Skeletal muscle cell (primary cell): ENCODE measurements around a stretch of chr11.

GRCh38 chr11:9535449-9535838 is 38.0 kb upstream of the WEE1 start:
- RRBS = no CpG with 5 or more reads among the region's 5 CpGs

- RRBS = no CpG with 5 or more reads among the region's 2 CpGs
Observed at GRCh38 chr11:9569859-9570135, 3.7 kb upstream of the WEE1 start.

DNA sequence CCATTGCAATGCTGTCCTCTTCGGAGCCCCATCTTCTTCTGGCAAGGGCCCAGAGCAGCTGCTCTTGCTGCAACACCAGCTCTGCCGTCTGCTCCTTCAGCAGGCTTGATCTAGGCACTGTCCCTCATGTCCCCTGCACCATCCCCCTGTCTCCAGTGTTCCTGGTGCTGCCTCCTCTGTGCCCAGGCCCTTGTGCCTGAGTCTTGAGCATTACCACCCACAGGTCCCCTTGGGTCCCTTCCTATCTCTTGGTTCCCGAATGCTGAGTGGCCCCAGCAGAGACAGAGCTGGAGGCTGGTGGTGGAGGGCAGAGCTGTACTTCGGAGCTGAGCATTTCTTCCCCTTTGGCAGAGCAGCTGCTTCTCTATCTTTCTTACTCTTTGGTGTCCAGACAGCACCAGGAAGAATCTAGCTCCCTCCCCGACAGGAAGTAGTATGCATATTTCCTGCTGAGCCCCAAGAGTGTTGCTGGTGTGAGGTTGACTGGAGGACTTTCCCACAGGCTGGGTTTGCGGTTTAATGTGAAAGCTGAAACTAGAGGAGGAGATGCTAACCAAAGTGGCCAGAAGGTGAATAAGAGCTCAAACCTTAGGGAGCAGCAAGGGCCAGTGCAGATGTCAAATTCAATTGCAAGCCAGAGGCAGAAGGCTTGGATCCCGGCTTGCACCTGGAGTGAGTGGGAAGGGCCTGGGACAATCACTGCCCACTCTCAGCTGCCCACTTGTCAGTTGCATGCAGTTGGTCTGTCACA is 27.8 kb downstream of the WEE1 start:
- RRBS = no CpG with 5 or more reads among the region's 7 CpGs

- RRBS = no CpG with 5 or more reads among the region's 19 CpGs
Observed at GRCh38 chr11:9663297-9663830, 513 bp upstream of the SWAP70 start.

DNA sequence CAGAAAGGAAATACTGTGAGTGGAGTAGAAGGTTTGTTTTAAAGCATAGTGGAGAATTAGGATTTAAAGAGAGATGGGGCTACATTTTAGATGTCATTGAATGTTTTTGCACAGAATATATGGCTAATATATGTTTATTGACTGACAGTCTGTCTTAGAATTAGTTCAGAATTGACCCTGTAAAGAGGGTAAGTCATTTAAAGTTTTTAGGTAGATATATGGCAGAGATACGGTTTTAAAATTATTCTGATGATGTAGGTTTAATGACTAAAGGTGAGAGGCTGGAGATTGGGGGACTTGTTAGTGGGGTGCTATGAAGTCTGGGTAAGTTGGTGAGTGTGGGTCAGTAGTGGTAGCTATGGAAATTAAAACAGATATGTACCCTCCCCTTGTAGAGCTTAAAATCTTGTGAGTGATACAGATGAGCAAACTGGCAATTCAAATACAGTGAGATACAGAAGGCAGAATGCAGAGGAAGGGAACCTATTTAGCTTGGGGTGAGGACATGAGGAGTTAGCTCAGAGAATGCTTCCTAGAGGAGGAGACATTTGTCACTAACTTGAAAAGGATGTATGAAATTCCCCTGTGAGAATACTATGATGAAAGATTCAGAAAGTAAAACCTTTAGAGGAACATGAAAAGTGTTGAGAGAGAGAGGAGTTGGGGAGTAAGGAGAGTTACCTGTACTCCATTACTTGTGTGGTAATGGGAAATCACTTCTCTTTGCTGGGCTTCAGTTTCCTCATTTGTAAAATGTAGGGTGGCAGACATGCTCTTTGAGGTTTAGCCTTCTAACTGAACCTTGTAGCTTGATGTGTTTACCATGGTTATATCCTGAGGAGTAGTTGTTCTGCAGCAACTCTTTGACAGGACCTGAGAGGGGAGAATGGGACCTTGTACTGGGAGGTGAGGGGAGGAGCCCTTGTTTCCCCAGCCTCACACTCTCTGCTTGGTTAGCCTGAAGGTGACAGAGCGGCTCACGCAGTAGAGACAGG is 17.7 kb downstream of the SWAP70 start:
- RRBS = no CpG with 5 or more reads among the region's 3 CpGs

DNA sequence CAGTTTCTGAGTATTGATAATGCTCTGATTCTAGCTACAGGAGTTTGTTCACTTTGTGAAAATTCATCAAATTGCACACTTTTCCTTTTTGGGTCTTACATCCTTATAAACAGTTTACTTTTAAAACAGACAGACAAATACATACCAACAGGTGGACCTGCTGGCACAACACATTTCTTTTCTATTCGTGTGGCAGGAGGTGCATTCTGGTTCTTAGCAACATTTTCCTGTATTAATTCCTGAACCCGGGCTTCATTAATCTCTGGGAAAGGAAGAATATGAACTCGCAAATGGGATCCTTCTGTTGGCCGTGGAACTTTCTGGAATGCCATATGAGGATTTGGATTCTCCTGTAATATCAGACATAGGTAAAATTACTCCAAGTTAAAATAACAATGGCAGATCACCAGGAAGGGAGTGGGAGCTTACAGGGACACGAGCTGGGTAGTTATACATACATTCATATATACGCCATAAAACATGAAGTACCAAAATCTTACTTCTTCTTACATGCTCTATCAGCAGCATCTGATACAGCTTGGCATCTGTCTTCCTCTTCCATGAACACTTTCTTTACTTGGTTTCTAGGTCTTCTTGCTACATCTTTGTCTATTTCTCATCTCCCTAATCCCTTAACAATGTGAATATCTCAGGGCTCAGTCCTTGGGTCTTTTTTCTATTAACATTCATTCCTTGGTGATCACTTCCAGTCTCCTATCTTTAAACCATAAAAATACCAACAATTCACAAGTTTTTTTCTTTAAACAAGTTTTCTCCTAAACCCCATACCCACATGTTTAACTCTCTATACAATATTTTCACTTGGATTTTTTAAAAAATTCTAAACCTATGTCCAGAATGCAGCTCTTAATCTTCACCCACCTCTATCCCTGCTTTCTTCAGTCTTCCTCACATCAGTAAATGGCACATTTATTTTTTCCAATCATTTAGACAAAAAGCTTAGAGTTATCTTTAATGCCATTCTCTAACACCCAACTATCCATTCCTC is 304.6 kb downstream of the SWAP70 start:
- RRBS = no CpG with 5 or more reads among the region's 6 CpGs

- RRBS = no CpG with 5 or more reads among the region's 19 CpGs
Observed at GRCh38 chr11:10132398-10132918, 161.6 kb downstream of the SBF2 start.

DNA sequence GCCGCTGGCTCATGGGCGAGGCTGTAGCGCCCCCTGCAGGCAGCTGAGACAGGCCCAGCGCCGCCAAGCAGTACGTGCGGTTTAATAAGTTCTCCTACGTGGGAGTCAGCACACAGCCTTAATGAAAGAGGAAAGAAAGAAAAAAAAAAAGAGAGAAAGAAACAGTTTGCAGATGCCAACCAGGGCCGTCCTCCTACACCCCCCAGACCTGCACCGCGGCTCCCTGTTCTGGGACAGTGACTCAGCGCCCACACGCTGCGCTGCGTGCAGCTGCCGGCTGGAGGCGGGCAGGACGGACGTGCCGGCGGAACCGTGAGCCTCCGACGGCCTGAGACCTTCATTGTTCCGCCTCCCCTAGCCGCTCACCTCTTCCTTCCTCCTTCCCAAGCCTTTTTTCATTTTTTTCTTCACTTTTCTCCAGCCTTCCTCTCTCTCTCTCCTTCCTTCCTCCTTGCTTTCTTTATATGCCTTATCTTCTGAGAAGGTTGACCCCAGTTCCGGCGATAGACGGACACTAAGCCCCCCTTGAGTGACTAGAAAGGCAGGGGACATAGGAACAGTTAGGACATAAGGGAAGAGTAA is 3.1 kb downstream of the ADM start:
- RRBS = no CpG with 5 or more reads among the region's 29 CpGs

- RRBS = no CpG with 5 or more reads among the region's 6 CpGs
Observed at GRCh38 chr11:10322945-10323385, 18.1 kb downstream of the ADM start.

DNA sequence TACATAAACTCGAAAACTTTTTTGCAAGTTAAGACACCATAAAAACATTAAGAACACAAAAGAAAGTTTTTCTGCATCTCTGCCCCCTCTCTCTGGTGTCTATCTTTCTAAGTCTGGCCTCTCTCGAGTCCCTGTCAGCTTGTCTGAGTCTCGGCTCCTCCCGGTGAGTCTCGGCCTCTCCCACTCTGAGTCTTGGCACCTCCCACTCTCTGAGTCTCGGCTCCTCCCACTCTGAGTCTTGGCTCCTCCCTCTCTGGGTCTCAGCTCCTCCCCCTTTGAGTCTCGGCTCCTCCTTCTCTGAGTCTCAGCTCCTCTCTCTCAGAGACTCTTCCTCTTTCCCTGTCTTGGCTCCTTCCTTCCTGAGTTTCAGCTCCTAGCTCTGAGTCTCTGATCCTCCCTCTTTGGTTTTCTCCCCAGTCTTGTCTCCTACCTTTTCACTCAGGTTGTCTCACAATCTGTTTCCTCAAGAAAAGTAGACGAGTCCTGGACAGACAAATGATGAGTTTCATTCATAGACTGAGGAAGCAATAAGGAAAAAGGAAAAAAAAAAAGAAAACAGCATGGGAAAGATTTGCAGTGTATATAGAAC is 72.5 kb upstream of the AMPD3 start:
- RRBS = no CpG with 5 or more reads among the region's 8 CpGs

- RRBS = no CpG with 5 or more reads among the region's 10 CpGs
Observed at GRCh38 chr11:10563621-10564552, 4.6 kb downstream of the LYVE1 start.

GRCh38 chr11:10654302-10654700 is 39.3 kb downstream of the IRAG1 start:
- RRBS = no CpG with 5 or more reads among the region's 1 CpG

GRCh38 chr11:10659526-10660084 is 34.0 kb downstream of the IRAG1 start:
- RRBS = no CpG with 5 or more reads among the region's 8 CpGs

GRCh38 chr11:10696724-10697490 is 3.4 kb upstream of the IRAG1 start:
- RRBS = no CpG with 5 or more reads among the region's 8 CpGs

DNA sequence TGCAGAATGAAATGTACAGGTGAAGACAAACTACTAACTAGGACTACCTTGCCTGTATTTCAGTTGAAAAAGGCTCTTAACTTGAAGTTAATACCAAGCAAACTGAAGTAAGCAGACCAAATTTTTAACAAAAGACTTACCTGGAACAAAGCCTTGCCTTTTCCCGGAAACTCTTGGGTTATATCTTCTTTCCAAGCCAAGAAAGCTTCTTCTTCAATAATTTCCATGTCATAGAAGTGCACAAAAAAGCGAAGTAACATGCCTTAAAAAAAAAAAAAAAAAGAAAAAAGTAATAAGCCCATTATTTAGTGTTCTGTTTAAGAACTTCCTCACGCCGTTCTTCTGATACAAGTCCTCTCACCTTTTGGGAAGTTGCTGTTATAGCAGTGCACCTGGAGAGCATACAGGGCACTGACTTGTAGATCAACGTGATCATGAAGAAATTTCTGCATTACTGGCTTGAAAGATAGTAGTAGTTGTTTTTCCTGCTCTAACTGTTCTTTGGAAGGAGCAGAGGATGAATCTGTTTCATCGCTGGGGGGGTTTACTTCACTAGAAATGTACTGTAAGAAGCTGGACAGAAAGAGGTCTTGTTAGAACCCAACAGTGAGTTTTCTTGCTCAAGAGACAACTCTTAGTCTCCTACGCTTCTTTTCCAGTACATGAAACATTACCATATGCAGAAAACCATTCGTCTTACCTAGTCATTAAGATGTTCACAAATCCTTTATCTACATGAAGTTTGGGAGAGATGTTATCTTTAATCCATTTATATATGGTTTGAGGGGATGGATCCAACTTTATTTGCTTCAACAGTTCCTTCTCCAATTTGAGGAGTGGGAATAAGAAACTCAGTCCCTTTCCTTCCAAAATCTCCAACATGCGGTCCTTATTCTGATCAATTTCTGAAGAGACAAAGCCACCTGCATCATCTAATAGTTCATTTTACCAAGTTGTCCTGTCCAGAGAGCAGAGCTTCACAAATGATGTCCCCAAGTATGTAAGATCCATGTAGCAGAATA is 9.6 kb downstream of the EIF4G2 start:
- RRBS = no CpG with 5 or more reads among the region's 9 CpGs

DNA sequence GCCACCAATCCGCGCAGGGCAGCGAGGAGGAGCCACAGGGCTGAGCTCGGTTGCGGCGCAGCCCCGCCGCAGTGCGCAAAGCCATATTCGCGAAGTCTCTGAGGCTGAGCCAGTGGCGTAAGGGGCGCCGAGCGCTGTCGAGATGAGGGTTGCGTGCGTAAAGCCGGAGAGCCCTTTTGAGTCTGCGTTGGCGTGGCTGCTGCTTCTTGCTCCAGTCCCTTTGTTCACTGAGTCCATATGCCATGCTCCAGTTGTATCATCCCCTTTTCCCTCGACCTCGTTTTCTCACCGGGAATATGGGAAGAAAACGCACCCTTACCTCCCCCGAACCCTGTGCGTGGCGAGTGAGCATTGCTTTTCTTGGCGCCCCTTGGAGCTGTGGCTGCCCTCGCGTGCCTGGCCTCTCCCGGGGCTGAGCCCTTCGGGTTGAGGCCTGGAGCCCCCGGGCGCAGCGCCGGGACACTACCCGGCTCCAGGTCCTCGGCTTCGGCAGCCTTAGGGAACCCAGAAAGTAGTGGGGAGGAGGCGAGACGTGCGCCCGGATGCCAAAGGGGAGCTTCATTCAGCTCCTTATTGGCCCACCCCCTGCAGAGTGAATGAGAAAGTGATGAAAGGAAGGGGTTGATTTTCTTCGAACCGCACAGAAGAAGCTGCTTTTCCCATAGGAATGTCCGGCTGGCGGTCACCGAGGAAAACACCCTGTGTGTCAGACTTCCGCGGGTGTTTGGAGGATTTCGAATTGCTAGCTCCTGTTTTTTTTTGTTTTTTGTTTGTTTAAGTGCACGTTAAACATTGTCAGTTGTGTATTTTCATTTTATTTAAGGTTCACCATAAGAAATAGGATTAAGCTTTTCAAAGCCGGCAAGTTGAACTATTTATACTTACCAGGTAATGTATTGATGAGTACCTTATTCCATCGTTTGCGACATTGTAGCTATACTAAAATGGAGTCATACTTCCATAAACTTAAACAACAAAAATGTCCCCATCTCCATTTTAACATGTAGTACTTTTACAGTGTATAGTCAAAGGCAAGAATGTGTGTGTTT is 632 bp upstream of the EIF4G2 start:
- RRBS = 1% methylated on average over 9 of the region's 56 CpGs

- RRBS = no CpG with 5 or more reads among the region's 2 CpGs
Observed at GRCh38 chr11:10908225-10908746, 50.4 kb upstream of the ZBED5 start.

DNA sequence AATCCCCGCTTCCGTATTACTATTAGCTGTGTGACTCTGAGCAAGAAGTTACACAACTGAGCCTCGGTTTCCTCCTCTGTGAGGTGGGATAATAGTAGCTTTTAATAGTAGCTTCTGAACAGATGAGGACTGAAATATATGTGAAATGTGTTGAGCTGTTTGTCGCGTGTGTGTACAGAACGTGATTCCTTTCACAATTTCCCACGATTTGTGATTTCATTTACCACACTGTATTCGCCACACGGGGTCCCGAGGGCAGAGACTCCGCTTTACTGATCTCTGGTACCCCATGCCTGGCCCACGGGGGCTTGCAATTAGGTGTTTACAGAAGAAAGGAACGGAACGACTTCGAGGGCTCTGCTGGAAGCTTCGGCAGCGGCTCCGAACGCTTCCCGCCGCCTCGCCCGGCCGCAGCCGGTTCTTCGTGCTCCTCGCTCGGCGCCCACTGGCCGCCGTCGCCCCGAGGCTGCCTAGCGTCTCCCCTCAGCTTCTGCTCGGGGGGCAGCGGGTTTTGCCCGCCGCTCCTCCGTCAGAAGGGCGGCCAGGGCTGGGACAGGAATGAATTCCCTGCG is 72.7 kb upstream of the ZBED5 start:
- RRBS = no CpG with 5 or more reads among the region's 41 CpGs

DNA sequence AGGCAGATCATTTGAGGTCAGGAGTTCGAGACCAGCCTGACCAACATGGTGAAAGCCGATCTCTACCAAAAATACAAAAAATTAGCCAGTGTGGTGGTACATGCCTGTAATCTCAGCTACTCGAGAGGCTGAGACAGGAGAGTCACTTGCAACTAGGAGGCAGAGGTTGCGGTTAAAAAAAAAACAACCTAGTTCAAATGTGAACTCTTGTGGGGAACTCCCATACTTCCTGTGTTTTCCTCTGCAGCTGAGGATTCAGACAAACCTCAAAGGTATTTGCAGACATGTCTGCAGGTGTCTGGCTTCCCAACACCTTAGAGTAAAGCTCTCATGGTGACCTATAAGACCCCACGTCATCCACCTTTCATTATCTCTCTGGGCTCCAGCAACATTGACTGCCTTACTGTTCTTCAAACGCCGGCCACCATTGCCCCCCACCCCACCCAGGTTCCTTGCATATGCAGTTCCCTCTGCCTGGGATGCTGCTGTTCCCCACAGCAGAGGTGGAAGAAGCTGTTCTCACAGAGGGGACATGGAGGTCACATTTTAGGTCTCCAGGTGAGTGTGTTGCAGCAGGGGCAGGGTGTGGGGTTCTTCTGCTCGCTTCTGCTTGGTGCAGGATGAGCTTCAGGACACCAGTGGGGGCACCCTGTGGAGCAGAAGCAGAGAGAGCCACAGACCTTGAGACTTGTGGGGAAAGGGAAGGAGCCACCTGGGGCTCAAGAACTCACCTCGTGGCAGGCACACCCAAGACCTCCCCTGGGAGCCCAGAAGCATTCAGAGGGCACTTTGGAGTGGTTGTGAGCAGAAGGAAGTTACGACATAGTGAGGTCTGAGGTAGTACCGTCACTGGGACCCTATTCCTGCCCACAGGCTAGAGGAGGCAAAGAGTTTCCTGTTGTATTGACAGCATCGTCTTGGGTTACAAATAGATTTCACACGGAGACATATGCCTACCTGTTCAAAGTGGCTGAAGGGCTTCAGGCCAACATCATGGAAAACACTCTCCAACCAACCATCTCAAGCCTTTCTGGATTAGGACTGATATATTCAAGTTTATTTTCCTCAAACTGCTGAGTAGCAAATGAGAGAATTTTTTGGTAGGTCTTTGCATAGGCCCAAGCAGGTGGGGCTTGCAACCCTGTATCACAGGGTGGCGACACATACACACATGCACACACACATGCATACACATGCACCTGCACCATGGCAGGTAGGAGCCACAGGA is 203.1 kb downstream of the CSNK2A3 start:
- RRBS = no CpG with 5 or more reads among the region's 14 CpGs

DNA sequence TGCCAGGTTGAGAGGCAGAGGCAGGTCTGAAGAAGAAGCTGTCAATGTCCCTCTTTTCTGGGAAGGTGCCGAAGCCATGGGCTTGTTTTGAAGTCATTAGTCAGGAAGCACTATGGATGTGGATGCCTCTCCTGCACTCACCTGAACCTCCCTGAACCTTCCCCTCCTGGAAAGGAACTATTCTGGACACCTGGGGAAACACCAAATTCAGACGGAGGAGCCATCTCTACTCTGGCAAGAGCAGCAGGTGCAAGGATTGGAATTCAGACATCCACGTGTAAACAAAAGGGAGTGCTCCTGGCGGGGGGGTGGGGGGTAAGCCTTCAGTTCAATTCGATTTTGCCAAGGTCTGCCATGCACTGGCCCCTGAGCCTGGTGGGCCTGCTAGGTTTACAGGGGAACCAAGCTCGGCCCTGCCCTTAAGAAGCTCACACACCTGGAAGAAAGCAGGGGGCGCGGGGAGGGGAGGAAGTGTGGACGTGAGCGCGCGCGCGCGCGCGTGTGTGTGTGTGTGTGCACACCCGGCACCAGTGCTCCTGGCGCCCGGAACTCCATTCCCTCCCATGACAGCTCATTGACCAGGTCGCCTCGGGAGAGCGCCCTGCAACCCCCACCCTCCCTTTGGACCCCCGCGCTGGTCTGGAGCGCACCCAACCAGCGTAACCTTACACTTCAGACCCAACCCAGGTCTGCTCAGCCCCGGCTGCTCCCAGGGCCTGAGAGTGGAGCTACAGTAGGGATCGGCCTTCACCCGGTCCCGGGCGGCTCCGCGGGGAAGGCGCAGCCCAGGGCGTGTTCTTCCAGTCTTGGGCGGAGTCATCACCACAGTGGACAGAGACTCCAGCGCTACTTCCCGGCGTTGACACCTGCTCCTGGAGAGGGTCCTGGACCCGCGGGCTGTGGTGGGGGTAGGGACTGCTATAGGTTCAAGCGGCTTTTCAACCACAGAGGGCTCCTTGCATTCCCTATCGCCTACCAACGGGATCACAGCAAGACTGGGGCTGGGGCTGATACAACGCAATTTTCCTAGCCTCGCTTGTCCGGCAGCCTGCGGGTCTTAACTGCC is 1.6 kb downstream of the GALNT18 start:
- RRBS = 6% methylated on average over 3 of the region's 49 CpGs